ENCODE data around the genes HES4, AGRN and TNFRSF4.

- RRBS, result no CpG with 5 or more reads among the region's 23 CpGs
These were observed 119.8 kb downstream of the OR4F5 start for GRCh38 chr1:184834-185573.

DNA sequence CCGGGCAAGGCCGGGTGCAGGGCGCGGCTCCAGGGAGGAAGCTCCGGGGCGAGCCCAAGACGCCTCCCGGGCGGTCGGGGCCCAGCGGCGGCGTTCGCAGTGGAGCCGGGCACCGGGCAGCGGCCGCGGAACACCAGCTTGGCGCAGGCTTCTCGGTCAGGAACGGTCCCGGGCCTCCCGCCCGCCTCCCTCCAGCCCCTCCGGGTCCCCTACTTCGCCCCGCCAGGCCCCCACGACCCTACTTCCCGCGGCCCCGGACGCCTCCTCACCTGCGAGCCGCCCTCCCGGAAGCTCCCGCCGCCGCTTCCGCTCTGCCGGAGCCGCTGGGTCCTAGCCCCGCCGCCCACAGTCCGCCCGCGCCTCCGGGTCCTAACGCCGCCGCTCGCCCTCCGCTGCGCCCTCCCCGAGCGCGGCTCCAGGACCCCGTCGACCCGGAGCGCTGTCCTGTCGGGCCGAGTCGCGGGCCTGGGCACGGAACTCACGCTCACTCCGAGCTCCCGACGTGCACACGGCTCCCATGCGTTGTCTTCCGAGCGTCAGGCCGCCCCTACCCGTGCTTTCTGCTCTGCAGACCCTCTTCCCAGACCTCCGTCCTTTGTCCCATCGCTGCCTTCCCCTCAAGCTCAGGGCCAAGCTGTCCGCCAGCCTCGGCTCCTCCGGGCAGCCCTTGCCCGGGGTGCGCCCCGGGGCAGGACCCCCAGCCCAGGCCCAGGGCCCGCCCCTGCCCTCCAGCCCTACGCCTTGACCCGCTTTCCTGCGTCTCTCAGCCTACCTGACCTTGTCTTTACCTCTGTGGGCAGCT lies 134.6 kb downstream of the OR4F5 start:
- RRBS, result no CpG with 5 or more reads among the region's 88 CpGs

- RRBS, result no CpG with 5 or more reads among the region's 11 CpGs
These were observed 57.4 kb downstream of the OR4F16 start for GRCh38 chr1:629051-629486.

GRCh38 chr1:629487-630389 lies 56.7 kb downstream of the OR4F16 start:
- RRBS, result no CpG with 5 or more reads among the region's 18 CpGs

GRCh38 chr1:630390-630914 lies 56.0 kb downstream of the OR4F16 start:
- RRBS, result no CpG with 5 or more reads among the region's 10 CpGs

- RRBS, result no CpG with 5 or more reads among the region's 3 CpGs
These were observed 107.2 kb upstream of the OR4F16 start for GRCh38 chr1:793643-794046.

GRCh38 chr1:817025-817660 lies 106.6 kb upstream of the SAMD11 start:
- RRBS, result no CpG with 5 or more reads among the region's 15 CpGs

DNA sequence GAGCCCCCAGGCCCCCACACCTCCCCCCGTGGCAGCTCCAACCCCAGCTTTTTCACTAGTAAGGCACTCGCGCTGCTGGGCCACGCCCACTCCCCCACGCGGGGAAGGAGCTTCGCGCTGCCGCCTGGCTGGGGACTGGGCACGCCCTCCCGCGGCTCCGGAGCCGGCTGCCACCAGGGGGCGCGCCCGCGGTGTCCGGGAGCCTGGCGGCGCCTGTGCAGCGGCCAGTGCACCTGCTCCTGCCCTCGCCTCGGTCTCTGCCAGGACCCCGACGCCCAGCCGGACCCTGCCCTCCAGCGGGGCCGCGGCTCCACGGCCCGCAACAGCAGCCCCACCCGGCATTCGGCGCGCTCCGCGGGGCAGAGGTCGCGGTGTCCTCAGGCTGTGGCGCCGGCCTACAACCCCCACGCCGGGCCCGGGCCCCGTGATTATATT lies 54.0 kb upstream of the SAMD11 start:
- RRBS, result 4% methylated on average over 12 of the region's 46 CpGs

DNA sequence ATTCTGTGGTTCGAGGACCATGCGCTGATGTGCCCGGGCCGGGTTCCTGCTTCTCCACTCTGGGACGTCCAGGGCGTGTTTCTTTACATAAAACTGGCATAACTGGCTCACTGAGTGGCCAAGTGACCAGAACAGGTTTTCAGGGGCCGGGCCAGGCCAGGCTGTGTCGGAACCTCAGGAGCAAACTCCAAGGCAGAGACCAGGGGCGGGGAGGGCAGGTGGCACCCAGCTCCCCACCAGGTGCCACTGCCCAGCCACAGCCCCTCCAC lies 9.4 kb downstream of the SAMD11 start:
- RRBS, result no CpG with 5 or more reads among the region's 9 CpGs

GRCh38 chr1:999916-1000431 lies at the start of gene HES4:
Gene HES4, minus strand, starts transcription at chr1:1000097.
- RRBS, result 2% methylated on average over 57 of the region's 79 CpGs

- RRBS, result 43% methylated on average over 1 of the region's 21 CpGs
These were observed 5.3 kb upstream of the HES4 start for GRCh38 chr1:1004960-1005793.

DNA sequence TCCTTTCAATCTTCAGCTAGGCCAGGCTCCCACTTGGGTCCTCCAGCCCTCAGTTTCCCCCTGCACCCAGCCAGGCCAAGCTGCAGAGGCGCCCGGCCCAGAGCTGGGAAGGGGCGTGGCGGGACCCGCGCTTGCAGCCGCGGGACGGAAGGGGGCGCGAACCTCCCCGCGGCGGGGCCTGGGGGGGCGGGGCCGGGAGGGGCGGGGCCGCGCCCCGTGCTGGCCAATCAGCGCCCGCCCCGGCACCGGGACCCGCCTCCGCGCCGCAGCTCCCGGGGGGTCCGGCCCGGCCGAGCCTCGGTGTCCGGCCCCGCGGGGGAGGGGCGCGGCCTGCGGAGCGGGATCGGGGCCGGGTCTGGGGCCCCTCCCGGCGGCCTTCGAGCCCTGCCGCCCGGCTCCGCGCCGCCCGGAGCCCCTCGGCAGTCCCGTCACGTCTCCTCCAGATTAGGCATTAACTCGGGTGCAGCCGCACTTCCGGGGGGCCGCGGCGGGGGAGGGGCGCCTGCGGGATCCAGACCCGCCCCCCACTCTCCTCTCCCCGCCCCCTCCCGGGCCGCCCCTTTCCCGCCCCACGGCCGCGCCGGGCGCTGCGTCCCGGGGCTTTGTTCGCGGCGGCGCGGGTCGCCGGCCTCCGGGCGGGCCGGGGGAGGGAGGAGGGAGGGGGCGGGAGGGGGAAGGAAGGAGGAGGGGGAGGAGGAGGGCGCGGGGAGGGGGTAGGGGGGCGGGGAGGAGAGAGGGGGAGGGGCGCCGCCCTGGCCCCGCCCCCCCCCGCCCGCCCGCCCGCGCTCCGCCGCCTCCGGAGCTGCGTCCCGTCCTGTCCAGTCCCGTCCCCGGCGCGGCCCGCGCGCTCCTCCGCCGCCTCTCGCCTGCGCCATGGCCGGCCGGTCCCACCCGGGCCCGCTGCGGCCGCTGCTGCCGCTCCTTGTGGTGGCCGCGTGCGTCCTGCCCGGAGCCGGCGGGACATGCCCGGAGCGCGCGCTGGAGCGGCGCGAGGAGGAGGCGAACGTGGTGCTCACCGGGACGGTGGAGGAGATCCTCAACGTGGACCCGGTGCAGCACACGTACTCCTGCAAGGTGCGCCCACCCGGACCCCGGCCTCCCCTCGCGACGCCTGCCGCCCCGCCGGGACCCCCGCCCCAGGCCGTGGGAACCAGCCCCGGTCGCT lies at the start of gene AGRN:
Gene AGRN, plus strand, starts transcription at position 821 of the 1,165 bp plus-strand sequence.
- RRBS, result 2% methylated on average over 64 of the region's 152 CpGs

GRCh38 chr1:1071603-1072103 lies 2.5 kb downstream of the RNF223 start:
- RRBS, result 72% methylated on average over 10 of the region's 35 CpGs

GRCh38 chr1:1132344-1133354 lies 16.8 kb upstream of the C1orf159 start:
- RRBS, result 46% methylated on average over 7 of the region's 42 CpGs

- RRBS, result no CpG with 5 or more reads among the region's 21 CpGs
These were observed 7.3 kb upstream of the TTLL10 start for GRCh38 chr1:1166294-1166843.

DNA sequence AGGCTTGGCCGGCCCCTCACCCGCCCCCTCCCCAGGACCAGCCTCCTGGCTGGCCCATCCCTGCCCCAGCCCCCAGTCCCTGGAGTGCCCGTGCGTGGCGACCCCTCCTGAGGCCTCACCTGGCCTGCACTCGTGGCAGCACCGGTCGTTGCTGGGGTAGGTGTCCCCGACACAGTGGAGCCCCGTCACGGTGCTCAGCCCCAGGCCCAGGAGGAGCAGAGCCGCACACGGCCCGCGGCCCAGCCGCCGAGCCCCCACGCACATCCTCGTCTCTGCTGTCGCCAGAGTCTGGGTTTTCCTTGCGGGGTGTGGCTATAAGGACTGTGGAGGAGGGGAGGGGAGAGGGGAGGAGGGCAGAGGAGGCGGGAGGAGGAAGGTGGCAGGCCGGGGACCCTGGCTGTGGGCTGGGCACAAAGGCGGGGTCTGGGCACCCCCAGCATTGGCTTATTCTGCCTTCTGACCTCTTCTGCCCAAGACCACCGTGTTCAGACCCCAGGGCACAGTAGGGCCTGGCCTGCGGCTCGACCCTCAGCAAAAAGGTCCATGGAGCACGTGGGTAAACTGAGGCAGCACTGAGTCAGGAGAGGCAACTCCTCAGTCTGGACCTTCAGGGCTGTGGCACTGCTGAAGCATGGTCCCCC lies at the start of gene TNFRSF4:
Gene TNFRSF4, minus strand, starts transcription at position 290 of the 641 bp plus-strand sequence.
- RRBS, result 9% methylated on average over 1 of the region's 28 CpGs

- RRBS, result under 1% methylated on average over 13 of the region's 21 CpGs
These were observed 191 bp downstream of the UBE2J2 start for GRCh38 chr1:1273597-1273728.

GRCh38 chr1:1281356-1282396 lies 1.4 kb downstream of the SCNN1D start:
- RRBS, result 40% methylated on average over 14 of the region's 31 CpGs

- RRBS, result 10% methylated on average over 2 of the region's 36 CpGs
These were observed 743 bp upstream of the TAS1R3 start for GRCh38 chr1:1330003-1331071.

GRCh38 chr1:1349522-1350187 lies 437 bp upstream of the DVL1 start:
- RRBS, result 2% methylated on average over 44 of the region's 86 CpGs

All from amniotic epithelial cell (primary cell).